H4 (cell line): Measurements from ENCODE around the genes P2RY11, EIF3G, S1PR2 and TMED1.

GRCh38 chr19:10086533-10087421, 660 bp downstream of the SHFL start:
- RAMPAGE, long total RNA: no peak

DNA sequence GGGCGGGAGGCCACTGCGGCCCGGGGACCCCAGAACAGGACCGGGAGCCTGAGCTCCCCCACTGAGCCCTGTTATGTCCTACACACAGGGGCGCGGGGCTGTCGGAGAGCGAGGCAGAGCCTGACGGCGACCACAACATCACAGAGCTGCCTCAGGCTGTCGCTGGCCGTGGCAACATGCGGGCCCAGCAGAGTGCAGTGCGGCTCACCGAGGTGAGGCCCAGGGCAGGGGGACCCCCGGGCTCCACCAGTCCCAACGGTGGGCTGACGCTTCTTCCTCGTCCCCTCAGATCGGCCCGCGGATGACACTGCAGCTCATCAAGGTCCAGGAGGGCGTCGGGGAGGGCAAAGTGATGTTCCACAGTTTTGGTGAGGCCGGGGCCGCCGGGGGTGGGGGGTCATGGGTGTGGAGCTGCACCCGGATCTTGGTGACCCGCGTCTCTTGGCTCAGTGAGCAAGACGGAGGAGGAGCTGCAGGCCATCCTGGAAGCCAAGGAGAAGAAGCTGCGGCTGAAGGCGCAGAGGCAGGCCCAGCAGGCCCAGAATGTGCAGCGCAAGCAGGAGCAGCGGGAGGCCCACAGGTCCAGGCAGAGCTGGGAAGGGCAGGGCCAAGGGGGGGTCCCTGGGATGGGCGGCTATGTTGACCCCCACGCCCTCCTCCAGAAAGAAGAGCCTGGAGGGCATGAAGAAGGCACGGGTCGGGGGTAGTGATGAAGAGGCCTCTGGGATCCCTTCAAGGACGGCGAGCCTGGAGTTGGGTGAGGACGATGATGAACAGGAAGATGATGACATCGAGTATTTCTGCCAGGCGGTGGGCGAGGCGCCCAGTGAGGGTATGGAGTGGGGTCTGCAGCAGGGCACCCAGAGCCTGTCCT, 1.2 kb upstream of the P2RY11 start:
- RAMPAGE, long total RNA: no peak

GRCh38 chr19:10111105-10111800, at the start of gene P2RY11:
Gene P2RY11 (plus strand): TSS chr19:10111693.
- RAMPAGE, long total RNA: no peak

DNA sequence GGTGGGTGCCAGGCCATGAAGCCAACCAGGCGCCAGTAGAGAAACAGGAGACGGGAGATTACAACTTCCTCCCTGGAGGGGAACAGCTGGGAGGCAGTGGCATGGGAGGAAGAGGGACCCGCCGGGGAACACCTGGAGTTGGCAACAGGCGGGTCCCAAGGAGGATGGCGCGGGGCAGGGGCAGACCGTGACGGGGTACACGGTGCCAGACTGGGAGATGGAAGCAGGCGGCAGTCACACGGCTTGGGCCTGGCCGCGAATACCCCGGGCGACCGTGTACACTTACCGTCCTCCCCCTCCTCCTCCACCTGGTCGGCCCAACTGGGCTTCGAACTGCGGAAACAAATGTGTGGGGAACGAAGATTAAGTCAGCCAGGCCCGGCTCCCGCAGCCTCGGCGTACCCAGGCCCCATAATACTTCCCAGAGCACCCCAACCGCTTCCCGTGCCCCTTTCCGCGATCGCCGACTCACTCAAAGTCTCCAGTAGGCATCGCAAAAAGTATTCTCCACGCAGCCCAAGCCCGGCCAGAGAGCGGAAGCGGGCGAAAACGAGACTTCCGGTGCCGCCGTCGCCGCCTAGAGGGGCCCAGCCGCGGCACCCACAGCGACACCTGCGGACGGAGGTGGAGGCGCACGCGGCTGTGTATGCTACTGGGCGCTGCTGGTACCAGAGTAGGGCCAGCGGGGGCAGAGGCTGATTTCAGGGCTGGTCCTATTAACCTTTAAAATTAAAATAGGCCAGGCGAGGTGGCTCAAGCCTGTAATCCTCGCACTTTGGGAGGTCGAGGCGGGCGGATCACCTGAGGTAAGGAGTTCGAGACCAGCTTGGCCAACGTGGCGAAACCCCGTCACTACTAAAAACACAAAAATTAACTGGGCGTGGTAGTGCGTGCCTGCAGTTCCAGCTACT, at the start of gene EIF3G:
Gene EIF3G, minus strand, starts transcription at position 532 of the 911 bp plus-strand sequence.
- RAMPAGE, long total RNA: start-site peak on the minus strand centred at position 524 of the sequence, 32 bp wide, 613 reads

GRCh38 chr19:10177062-10177789, 17.5 kb downstream of the DNMT1 start:
- RAMPAGE, long total RNA: no peak

GRCh38 chr19:10193683-10193969, 1.1 kb downstream of the DNMT1 start:
- RAMPAGE, long total RNA: no peak

- RAMPAGE, long total RNA: no peak
Measured at GRCh38 chr19:10230887-10231853, at the start of gene S1PR2. Gene S1PR2 (minus strand): TSS chr19:10231331.

DNA sequence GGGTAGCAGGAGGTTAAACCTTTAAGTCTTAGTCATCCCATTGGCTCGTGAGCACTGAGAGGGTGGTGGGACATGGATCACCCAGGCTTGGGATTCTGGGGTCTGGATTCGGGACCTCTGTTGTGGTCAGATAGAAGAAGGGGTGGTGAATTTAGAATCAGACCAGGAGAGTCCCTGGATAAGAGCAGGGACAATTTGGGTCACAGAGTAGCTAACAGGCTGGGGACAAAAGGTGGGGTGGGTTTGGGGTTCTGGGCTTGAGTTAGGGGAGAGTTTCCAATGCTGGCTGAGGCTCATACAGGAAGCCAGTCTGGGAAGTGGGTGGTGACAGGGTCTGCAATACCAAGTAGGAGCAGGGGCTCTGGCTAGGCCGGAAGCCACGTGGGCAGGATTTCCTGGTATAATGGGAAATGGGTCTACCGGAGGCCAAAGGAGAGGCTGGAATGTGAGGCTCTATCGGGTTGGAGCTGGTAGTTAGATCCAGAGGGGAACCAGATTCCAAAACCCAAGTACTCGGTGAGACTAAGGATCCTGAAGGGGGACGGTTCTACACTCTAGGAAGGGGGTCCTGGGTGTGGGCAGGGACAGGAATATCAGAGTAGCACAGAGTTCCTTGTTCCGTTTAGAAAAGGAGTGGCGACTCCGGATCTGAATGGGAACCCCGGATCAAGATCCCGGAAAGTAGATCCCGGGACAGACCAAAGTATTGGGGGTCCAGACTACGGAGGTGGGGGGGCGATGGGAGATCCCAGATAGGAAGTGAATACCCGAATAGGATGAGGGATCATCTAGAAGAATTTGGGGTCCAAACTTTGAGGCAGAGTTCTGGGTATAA, 898 bp downstream of the CDC37 start:
- RAMPAGE, long total RNA: no peak

DNA sequence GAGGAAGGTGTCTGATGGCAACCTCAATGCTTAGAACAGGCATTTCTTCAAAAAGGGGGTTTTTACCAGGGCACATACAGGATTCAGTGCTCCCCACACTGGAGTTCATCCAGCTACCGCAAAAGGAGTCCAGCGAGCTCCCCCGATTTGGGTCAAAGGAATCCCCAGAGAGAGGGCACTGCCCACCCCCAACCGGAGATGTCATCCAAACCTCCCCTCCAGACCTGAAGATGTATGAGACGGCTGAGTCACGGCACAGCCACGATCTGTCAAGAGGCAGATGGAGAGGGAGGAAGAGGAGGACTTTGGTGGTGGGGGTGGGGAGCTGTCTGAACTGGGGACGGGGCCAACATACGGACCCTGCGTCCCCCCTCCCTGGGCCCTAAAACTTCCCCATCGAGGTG, 3.6 kb downstream of the PDE4A start:
- RAMPAGE, long total RNA: no peak

- RAMPAGE, long total RNA: no peak
Measured at GRCh38 chr19:10466647-10467215, 36.4 kb downstream of the KEAP1 start.

- RAMPAGE, long total RNA: no peak
Measured at GRCh38 chr19:10552344-10552927, 8.7 kb downstream of the ATG4D start.

DNA sequence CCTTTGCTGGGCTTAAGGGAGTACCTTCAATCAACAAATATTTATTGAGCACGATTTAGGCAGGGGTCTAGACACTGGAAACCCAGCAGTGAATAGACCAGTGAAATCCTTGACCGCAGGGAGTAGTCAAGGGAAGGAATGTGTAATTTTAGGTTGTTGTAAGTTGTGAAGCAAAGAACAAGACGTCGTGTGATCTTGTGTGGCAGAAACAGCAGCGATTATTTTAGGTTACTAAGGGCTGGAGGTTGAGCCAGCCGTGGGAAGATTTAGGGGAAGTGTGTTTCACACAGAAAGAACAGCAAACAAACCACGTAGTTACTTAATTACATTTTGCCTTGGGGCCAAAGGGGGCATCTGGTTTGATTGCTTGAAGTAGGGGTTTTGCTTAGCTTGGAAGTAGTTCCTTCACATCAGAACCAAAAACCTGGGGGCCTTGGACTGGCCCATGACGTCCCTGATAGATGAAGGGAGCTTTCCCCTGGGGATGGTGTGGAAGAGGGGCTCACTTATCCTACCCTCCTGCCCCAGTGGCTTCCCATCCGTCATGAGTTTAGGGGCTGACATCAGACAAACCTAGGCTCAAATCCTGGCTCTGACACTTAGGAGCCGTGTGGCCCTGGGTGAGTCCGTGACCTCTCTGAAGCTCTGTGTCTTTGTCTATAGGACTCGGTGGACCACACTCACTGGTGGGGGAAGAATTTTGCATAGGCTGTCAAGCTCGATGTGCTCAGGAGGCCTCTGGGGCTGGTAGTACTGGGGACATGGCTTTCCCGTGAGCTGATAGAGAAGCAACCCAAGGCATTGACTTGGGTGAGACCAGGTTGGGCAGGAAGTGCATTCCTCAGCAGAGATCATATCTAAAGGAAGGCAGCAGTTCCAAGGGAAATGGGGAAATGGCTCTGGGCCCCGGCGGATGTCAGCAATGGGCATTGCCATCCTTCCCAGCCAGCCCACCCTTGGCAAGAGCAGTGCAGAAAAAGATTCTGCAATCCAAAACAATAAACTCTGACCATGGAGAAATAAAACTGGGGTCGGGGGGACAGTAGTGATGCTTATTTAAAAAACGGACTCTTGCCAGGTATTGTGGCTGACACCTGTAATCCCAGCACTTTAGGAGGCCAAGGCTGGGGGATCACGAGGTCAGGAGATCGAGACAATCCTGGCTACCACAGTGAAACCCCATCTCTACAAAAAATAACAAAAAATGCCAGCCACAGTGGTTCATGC, 17.3 kb upstream of the AP1M2 start:
- RAMPAGE, long total RNA: no peak

DNA sequence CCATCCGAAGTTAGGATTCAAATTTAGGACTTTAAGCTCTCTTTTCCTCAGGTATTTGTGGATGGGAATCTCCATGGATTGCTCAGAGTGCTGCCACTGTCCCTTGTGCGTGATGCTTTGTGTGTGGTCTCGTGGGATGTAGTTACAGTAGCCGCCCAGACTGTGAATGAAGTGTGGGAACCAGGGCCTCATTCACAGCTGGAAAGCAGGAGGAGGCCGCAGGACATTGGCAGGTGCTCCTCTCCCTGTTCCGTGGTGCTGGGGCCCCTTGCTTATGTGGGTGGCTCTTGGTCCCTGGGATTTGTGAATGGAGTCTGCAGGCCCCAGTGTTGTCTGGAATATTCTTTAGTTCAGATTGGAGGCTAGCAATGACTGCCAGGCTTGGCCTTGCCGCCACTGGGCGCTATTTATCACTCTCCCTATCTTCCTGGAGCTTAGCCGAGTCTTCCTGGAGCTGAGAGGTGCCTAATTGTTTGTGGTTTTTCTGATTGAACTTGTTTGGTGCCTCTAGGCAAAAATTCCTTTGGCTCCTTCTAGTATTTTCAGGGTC, 1.6 kb downstream of the ILF3 start:
- RAMPAGE, long total RNA: no peak

DNA sequence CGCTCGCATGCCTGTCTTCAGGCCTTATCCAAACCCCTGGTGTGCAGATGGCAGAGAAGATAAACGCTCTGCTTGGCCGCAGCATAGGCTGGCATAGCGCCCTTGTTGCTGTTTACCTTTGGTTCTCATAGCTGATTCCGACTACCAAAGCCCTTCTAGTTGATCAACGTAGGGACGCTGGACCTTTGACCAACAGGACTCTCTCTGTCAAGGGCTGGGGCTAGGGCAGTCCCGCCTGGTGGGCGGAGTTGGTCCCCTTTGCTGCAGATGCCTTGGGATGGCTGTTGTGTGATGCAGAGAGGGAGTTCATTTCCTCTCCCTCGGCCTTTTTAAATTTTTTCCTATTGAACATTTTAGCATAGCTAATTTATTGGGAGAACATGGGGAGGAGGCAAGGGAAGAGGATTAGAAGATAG, 23.4 kb upstream of the QTRT1 start:
- RAMPAGE, long total RNA: no peak

DNA sequence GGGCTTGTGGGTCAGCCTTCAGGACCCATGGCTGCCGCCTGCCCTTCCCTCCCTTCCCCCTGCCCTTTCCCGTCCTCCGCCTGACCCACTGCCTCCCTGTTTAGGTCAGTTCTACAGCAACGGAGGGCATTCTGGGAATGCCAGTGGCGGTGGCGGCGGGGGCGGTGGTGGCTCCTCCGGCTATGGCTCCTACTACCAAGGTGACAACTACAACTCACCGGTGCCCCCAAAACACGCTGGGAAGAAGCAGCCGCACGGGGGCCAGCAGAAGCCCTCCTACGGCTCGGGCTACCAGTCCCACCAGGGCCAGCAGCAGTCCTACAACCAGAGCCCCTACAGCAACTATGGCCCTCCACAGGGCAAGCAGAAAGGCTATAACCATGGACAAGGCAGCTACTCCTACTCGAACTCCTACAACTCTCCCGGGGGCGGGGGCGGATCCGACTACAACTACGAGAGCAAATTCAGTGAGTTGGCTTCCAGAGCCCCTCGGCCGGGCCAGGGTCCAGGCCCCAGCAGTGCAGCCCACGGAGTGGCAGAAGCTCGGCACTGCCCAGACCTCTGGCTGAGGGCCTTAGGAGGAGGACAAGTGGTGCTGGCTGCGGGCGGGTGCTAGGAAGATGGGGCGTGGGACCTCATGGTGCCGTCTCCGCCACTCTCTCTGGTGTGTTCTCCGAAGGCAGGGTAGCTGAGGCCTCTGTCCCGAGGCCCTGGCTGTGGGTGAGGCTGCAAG, 13.8 kb upstream of the QTRT1 start:
- RAMPAGE, long total RNA: no peak

- RAMPAGE, long total RNA: no peak
Measured at GRCh38 chr19:10717227-10717827, 552 bp upstream of the DNM2 start.

DNA sequence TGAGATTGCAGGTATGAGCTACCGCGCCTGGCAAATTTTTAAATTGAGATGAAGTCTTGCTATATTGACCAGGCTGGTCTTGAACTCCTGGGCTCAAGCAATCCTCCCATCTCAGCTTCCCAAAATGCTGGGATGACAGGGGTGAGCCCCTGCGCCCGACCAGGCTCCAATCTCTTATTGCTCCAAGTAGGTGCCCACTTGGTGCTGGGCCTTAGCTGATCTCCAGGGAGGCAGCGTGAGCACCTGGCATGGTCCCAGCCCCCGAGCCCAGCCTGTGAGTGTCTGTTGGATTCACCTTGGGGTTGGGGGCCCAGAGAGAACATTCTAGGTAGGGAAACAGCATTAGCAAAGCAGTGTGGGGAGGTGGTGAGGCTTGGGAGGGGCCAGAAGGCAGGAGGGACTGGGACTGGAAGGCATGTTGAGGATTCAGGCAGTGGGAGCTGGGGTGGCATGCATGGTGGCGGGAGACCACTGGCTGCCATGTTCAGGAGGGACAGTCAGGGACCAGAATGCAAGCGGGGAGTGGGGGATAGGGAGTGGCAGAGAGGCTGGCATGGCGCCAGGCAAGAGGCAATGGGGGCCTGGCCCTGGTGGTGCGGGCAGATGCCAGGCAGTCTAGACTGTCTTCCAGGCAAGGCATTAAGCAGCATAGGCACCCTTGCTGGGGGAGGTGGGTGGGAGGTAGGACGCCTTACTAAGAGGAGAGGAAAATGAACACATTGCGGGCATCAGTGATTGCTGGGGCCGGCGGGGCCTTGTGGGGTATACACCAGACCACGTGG, 45.7 kb downstream of the DNM2 start:
- RAMPAGE, long total RNA: no peak

DNA sequence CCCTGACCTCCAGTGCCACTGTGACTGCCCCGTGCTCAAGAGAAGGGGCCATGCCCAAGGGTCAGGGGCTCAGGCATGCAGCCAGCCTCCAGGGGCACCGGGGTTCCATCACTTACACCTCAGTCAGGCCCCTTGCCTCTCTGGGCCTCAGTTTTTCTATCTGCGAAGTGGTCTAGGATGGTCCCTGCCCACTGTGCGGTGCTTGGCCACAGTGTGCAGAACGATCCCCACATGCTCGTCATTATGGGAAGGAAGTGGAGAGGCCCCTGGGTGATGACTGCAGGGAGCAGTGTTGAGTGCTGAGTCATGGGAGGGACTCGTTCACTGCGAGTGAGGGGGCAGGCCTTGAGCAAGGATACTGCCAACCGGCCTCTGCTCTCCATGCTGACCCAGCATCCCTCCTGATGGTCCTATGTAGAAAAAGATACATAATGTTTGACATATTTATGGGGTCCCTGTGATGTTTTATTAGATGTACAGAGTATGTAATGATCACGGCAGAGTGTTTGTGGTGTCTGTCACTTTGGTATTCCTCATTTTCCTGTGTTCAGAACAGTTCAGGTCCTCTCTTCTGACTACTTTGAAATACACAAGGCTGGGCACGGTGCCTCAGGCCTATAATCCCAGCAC, 22.9 kb downstream of the TMED1 start:
- RAMPAGE, long total RNA: no peak

DNA sequence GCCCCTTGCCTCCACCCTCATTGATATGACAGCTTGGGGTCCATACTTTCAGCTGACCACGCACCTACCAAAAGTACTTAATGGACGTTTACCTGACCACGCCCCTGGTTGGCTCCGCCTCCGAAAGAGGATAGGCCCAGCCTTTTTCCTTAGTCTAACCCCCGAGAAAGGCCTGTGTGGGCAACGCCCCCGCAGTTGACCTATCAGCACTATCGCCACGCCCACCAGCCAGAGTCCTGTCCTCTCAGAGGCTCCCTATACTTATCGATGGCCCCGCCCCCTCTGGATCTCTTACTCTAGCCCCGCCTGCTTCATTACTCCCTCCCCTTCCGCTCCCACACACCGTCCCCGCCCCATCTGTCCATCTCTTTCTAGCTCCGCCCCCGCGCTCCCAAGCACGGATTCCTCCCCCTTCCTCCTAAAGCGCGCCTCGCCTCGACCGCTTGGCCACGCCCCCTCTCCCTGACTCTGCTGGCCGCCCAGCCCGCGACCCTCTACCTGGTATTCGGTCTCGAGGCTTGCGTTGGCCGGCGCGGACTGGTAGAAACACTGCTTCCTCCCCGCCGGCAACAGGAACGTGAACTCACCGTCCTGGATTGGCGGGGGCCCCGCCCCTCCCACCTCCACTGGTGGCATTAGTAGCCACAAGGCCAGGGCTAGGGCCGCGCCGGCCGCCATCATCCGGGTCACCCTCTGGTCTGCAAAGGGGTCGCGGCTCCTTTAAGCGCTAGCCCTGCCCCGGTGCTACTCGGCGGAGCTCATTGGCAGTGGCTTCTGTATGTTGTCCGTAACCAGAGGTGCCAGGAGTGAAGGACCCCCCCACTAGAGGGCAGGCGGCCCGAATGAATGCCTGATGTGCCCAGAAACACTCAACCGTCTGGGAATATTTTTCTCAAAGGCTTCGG, at the start of gene TMED1:
Gene TMED1, minus strand, starts transcription at position 702 of the 905 bp plus-strand sequence.
- RAMPAGE, long total RNA: start-site peak on the minus strand centred at position 697 of the sequence, 11 bp wide, 23 reads

DNA sequence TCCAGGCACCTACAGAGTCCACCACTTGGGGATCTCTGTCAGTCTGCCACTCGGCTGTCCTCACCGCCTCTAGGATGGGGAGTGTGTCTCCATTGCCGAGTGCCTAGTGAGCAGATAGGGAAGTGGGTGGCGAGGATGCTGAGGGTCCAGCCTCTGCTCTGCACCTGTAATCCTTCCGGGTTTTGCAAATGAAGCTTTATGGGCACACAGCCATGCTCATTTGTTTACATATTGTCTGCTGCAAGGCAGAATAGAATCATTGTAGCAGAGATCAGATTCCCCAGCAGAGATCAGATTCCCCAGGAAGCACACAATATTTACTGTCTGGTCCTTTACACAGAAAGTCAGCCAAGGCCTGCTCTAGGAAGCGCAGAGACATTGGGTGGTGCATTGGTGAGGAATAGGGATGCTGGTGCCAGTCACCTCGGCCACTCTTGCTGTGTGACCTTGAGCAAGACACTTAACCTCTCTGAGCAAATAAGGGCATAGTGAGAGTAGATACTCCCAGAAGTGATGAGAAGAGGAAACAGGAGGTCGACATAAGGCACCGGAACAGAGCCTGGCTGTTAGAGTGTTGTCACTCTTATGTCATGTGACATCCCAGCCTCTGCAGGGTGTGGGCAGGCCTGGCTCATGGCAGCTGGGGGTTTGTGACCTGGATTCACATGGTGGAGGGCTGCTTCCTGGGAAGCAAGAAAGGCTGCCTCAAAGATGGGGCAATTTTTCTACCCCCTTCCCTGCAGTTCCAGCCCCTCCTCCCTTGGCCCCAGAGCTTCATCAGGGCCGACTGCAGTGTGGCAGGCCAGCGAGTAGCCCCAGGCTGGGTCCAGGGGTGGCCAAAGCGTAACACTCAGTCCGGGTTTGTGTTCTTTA, 25.6 kb downstream of the CARM1 start:
- RAMPAGE, long total RNA: no peak